Mononuclear cell (primary cell): ENCODE measurements around a stretch of chr22.

DNA sequence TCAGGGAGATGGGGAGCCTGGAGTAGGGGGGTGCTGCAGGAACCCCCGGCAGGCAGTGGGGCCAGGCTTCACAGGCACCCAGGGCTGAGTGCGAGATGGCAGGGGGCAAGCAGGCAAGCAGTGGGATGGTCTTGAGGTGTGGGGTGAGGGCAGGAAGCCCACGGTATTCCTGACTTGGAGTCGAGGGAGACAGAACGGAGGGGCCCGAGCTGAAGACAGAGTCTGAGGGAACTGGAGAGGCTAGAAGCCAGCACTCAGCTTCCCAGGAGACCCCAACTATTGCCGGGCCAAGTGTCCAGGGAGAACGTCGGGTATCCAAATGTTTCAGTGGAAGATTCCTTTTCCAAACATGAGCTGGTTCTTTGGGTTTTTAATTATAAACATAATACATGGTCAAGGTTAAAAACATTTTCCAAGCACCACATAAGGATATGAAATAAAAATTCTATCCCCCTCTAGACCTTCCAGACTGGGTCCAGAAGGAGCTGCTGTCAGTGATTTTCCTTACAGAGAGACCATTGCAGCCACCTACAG is 5.9 kb downstream of the CDPF1 start:
- RRBS: no CpG with 5 or more reads among the region's 9 CpGs

GRCh38 chr22:46292660-46293357 is 3.9 kb upstream of the GTSE1 start:
- RRBS: no CpG with 5 or more reads among the region's 16 CpGs

DNA sequence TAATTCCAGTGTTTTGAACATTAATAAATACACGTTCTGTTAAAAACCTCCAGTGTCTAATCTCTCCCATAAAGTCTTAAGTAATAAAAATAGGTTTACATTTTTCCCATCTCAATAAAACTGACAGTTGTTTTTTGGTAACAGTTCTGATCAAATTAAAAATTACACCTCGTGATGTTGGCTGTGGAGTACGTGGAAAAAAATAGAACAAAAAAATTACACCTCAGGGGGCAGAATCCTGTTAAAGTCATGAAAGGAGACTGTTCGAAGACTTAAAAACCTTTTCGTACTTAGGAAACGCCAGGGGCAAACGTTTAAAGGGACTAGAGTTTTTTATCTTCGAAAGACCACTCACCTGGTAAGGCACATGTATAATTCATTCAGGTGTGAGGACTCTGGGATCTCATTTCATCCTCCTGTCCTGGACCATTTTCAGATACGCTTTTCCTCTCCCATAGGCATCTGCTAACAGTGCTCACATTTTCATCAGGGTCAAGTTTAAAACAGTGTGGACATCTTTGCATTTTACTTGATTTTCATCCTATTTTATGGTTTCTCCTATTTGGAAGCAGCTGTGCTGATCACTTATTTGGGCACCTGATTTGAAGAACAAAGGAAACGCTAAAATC is 25.8 kb downstream of the TRMU start:
- RRBS: no CpG with 5 or more reads among the region's 10 CpGs

DNA sequence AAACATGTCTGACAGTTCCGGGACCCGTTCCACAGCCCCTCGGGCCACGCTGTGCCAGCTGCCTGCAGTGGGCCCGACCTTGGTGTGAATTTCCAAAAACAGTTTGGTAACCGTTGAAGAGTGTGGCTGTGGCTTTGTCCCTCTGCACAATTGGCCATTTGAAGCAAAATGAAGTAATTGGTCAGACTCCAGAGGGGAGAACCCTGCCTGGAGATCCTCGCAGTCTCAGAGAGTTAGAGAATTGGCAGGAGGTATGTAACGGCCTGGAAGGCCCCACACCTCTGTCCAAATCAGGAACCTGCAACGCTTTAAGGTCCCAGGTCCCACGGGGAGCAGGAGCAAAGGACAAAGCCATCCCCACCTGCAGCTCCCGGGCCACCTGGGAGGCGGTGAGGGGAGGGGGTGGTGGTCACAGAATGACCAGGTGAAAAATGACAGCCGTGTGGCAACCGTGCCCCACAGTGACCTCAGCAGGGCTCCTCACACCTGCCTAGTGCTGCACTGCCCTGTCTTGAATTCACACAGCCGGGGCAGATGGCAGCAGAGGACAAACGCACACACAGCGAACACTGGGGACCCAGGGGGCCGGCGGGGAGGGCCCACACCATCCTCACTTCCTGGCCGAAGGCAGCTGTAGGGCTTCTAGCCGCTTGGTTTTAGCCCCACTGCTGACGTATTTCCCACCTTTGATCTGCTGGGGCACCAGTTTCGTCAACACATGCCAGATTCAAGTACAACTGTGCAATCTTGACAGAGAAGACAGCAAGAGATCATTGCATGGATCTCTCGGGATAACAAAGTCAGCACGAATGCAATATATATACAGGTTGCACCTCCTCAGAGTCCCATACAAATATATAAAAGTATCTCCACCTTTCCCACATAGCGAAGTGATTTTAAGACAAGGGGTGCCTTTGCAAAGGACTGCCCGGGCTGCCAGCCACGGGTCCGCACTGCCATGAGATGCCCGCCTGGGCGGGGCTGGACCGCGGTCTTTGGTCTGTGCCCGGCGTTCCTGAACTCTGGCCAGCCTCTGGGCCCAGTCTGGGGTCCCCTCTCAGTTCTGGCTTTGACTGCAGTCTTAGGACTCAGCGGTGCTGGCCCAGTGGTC is 26.7 kb downstream of the TRMU start:
- RRBS: 71% methylated on average over 11 of the region's 36 CpGs

- RRBS: no CpG with 5 or more reads among the region's 19 CpGs
Measured at GRCh38 chr22:46408532-46408957, 73.0 kb downstream of the TRMU start.

DNA sequence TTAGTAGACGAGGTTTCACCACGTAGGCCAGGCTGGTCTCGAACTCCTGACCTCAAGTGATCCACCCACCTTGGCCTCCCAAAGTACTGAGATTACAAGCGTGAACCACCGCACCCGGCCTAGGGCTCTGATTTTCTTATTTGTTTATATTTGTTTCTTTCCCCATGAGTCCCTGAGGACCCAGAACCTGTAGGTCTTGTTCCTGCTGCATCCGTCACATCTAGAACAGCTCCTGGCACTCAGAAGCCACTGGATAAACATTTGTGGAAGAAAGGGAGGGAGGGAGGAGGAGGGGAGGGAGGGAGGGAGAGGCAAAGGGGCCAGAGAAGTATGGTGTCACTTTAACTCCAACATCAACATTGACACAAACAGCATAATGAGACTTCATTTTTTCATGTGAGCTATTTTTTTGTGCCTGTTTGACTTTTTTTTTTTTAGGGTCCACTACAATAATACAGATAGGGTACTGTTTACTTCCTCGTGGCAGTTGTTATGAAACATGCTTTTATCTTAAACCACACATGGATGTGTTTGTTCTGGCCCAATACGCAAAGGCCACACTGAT is 67.6 kb downstream of the CELSR1 start:
- RRBS: no CpG with 5 or more reads among the region's 9 CpGs

- RRBS: no CpG with 5 or more reads among the region's 14 CpGs
Measured at GRCh38 chr22:46595905-46596481, 24.2 kb upstream of the GRAMD4 start.

- RRBS: no CpG with 5 or more reads among the region's 13 CpGs
Measured at GRCh38 chr22:46602098-46602574, 18.1 kb upstream of the GRAMD4 start.

DNA sequence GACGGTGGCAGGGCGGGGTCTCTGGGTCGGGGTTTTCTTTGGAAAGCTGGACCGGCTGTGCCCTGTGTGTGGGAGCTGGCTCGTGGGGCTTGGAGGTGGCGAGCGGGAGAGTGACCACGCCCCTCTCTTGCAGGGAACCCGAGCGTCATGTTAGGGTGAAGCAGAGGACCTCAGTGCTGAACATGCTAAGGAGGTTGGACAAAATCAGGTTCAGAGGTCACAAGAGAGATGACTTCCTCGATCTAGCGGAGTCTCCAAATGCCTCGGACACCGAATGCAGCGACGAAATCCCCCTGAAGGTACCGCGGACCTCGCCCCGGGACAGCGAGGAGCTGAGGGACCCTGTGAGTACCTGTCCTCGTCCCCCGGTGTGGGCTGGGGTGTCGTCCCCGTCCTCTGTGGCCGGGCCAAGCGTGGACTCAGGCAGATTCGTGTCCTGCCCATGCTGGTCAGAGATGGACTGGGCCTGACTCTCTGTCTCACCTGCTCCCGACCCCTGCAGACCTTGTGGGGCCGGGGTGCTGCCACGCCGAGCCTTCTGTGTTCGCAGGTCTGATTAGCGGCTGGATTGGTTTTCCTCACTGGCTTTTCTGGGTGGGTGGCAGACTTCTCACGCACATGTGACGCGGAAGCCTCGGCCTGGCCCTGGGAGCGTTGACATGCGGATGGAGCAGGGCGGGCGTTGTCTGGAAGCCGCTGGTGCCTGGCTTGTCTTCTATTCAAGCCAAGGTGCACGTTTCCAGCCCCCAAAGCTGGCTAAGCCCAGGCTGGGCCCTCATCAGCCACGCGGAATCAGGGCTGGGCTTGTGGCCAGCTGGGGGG is 6.6 kb downstream of the GRAMD4 start:
- RRBS: 98% methylated on average over 4 of the region's 46 CpGs

- RRBS: no CpG with 5 or more reads among the region's 19 CpGs
Measured at GRCh38 chr22:46660083-46661208, 40.3 kb downstream of the GRAMD4 start.

DNA sequence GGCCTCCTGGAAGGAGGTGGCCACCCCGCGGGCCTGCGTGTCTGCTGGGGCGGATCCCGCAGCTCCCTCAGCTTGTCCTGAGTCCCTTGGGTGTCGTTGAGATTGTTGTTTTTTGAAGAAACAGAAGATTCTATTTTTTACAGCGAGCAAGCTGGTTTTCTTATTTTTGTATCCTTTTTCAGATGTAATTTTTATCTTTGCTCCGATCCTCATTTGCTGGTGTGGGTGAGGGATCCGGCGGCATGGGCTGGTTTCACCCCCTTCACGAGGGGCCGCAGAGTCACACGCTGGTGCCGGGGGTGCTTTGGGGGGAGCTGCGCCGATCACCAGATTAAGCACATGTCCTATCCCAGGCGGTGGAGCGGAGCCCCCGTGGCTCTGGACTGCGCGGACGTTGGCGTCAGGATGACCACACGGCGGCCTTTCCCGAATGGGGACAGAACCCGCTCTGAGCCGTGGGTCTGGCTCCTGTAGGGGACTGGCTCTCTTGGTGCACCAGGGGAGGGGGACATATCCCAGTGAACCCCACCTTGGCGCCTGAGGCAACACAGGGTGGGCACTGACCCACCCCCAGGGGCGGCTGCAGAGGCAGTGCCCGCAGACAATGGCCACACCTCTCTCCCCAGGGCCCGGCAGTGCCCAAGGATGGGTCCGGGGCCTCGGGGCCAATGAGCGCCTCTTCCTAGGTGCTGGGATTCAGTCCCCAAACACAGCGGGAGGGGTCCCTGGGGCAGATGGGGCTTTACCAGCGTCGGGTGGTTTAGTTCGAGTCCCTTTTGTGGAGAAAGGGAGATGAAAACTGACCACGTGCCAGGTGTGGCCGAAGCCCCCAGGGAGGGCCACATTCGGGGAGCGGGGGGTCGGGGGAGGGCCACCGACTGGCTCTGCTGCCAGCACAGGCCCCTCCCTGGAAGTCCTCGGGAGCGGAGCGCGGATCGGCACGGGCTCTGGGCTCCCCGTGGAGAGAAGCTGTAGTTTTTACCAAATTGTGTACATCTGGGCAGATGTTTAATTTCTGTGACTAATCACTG is 58.7 kb downstream of the GRAMD4 start:
- RRBS: 88% methylated on average over 6 of the region's 52 CpGs

DNA sequence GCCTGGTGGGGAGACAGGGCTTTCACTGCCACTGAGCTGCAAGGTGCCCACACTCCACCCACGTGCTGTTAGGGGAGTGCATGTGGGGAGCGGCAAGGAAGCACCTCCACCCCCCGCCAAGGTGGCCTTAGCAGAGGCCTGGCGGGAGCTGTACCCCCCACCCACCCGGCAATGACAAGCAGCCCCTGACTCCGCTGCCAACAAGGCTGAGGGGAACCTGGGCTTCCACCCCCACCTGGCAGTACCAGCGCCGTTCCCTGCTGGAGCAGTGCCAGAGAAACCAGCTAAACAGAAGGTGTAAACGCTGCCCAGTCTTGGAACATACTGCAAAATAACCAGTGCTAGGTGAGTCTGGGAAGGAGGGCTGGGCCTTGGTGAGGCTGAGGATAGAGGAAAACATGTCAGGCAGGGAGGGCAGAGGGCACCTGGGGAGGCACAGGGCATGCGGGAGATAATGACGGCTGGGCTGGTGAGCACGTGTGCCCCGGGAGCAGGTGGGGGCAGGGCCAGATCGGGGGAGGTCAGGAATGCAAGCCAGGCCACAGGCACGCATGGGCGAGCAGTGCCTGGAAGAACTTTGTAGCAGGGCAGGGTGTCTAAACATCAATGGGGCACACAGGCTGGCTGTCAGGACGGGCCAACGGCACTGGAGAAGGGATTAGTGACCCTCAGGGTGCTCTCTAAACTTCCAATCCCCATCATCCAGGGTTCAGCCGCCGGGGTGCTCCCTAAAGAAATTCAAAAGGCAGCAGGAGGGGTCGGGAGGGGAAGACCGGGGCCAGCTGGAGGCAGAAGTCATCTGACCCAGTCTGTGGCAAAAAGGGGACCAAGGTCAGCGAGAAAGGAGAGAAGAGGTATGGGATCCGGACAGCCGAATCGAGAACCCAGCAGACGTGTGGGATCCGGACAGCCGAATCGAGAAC is 6.6 kb downstream of the CERK start:
- RRBS: 95% methylated on average over 7 of the region's 30 CpGs

DNA sequence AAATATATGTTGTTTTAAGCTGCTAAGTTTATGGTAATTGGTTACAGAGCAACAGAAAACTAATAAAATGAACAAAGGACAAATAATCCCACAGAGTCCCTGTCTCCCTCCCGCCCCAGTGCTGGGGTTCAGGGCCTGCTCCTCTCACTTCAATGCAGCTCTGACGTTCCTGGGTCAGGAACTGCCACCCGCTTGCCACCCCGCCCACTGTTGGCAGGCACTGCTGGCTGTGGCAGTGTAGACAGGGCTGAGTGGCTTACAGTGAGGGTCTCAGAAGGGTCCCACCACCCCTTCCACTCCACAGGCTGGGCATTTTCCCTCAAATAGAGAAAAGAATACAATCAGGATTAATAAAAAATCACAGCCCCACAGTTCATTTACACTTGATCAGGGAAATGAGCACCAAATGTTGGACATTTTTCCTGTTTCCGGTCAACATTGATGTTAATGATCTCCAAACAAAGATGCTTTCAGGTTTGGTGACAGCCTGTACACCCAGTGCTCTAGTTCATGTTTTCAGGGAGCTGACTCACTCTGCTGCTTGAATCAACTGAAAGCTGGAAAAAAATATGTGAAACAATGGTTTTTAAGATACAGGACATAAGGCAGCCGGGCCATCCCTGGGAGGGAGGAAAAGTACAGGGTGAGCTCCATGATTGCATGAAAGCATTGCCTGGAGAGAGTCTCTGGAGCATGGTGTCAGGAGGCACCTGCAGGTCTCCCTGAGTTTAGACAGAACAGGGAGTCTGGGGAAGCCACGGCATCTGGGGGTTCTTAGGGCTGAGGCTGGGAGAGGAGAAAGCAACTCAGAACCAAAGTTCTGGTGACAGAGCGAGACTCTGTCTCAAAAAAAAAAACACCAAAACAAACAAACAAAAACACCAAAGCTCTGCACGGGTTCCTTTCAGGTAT is 259.5 kb downstream of the TBC1D22A start:
- RRBS: no CpG with 5 or more reads among the region's 9 CpGs

GRCh38 chr22:47086932-47087417 is 324.5 kb downstream of the TBC1D22A start:
- RRBS: no CpG with 5 or more reads among the region's 7 CpGs

GRCh38 chr22:47170487-47170939 is 408.1 kb downstream of the TBC1D22A start:
- RRBS: 100% methylated on average over 1 of the region's 11 CpGs

DNA sequence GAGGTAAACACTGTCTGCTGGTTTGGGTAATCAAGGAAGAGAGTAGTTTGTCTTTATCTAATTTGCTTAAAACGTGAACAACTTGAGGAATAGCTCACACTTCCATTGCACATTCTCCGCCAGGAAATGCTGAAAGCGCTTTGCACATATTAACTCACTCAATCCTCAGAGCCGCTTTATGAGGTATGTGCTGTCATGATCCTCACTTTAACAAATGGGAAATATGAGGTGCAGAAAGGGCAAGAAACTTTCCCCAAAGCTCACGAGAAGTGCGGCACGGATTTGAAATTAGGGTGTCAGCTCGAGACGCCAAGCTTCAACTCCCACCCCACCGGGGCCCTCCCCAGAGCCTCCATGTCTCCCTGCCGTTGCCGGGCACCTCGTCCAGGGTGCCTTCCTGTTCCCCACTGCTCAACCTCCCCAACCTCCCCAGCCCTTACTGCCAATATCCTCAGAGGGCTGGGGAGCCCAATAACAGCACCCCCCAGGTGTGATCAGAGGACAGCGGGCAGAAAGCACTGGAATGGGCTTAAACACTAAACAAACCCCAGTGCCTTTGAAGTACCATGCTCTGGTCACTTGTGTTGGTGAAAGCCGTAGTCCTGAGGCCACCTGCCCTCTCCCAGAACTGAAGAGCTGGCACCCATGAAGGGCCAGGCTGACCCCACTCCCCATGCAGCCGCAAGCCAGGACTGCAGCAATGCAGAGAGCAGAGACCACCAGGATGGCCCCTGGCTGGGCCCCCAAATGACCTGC is 390.5 kb upstream of the TAFA5 start:
- RRBS: no CpG with 5 or more reads among the region's 16 CpGs

GRCh38 chr22:48536651-48537728 is 47.6 kb downstream of the TAFA5 start:
- RRBS: no CpG with 5 or more reads among the region's 31 CpGs

- RRBS: no CpG with 5 or more reads among the region's 15 CpGs
Measured at GRCh38 chr22:48654395-48654990, 165.1 kb downstream of the TAFA5 start.

GRCh38 chr22:48692793-48693494 is 203.6 kb downstream of the TAFA5 start:
- RRBS: no CpG with 5 or more reads among the region's 32 CpGs

- RRBS: 32% methylated on average over 2 of the region's 7 CpGs
Measured at GRCh38 chr22:49152084-49152562, 662.8 kb downstream of the TAFA5 start.